Cardiac muscle cell (in vitro differentiated cells and primary cell): ENCODE measurements around the genes ELP4 and RCN1.

GRCh38 chr11:20057185-20057581 is 103.1 kb downstream of the DBX1 start:
- RAMPAGE, long total RNA: no peak

GRCh38 chr11:22076219-22076920 is 116.5 kb upstream of the ANO5 start:
- RAMPAGE, long total RNA: no peak
- RRBS: no CpG with 5 or more reads among the region's 5 CpGs

- RAMPAGE, long total RNA: no peak
- RRBS: no CpG with 5 or more reads among the region's 4 CpGs
Observed at GRCh38 chr11:22624589-22624913, 1.1 kb downstream of the FANCF start.

GRCh38 chr11:24739643-24740064 is 242.8 kb downstream of the LUZP2 start:
- RAMPAGE, long total RNA: no peak
- RRBS: no CpG with 5 or more reads among the region's 5 CpGs

DNA sequence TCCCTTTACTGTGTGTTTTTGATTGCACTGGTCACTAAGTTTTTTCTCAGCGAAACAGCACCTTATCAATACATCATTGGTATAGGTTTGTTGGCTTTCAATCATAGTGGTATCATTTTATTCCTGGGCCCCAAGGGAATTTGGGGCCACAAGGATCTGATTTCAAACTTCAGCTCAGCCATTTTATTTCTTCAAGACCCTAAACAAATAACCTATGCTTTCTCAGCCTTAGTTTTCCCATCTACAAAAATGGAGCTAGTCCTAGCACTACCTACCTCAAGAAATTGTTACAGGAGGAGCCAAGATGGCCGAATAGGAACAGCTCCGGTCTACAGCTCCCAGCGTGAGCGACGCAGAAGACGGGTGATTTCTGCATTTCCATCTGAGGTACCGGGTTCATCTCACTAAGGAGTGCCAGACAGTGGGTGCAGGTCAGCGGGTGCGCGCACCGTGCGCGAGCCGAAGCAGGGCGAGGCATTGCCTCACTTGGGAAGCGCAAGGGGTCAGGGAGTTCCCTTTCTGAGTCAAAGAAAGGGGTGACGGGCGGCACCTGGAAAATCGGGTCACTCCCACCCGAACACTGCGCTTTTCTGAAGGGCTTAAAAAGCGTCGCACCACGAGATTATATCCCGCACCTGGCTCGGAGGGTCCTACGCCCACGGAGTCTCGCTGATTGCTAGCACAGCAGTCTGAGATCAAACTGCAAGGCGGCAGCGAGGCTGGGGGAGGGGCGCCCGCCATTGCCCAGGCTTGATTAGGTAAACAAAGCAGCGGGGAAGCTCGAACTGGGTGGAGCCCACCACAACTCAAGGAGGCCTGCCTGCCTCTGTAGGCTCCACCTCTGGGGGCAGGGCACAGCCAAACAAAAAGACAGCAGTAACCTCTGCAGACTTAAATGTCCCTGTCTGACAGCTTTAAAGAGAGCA is 143.3 kb downstream of the CCDC34 start:
- RAMPAGE, long total RNA: no peak
- RRBS: no CpG with 5 or more reads among the region's 36 CpGs

- RAMPAGE, long total RNA: no peak
- RRBS: no CpG with 5 or more reads among the region's 2 CpGs
Observed at GRCh38 chr11:27396684-27397116, 33.7 kb upstream of the CCDC34 start.

DNA sequence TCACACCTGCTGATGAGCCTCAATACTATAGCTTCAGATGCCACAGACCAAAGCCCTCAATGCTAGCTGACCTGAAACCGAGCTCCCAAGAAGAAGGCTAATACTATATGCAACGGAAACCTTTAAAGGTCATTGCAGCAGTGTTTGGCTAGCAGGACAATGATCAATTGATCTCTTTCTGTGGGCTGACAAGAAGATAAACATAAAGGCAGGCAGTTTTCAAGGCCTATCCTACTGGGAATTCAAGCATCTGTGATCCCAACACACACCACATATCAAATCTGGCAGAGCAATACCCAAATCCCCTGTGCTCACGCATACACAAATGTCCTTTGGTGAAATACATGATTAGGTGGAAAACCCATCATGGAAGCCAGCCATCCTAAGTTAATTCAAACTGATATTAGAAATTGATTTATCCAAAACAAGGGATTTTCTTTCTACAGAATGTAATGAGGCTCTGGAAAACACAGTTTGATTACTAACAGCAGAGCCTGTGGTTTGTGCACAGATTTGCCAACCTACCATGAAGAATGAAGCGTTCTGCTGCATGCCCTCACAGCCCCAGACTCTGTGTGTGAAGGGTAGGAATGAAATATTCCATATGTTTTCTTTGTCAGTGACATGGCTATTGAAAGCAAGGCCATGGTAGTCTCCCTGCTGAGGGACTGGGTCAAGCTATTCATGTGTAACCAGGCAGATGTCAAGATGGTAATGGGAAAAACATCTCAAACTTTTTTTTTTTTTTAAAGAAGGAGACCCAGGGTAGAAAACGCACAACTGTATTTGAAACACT is 12.2 kb downstream of the LGR4 start:
- RAMPAGE, long total RNA: no peak
- RRBS: no CpG with 5 or more reads among the region's 5 CpGs

DNA sequence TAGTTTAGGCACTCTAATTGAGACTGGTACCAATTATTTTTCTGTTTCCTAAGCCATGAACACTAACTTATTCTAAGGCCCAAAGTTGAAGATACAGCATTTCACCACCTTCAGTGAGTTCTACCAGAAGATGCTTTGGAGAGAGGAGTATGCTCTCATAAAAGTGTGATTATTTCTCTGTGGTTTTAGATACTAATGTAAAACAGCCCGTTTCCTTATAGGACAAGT is 2.5 kb downstream of the LGR4 start:
- RAMPAGE, long total RNA: no peak
- RRBS: no CpG with 5 or more reads among the region's 1 CpG

- RAMPAGE, long total RNA: no peak
- RRBS: no CpG with 5 or more reads among the region's 12 CpGs
Observed at GRCh38 chr11:27506934-27507228, 312 bp upstream of the LIN7C start.

- RAMPAGE, long total RNA: no peak
- RRBS: no CpG with 5 or more reads among the region's 8 CpGs
Observed at GRCh38 chr11:27717838-27718200, 17.6 kb upstream of the BDNF start.

DNA sequence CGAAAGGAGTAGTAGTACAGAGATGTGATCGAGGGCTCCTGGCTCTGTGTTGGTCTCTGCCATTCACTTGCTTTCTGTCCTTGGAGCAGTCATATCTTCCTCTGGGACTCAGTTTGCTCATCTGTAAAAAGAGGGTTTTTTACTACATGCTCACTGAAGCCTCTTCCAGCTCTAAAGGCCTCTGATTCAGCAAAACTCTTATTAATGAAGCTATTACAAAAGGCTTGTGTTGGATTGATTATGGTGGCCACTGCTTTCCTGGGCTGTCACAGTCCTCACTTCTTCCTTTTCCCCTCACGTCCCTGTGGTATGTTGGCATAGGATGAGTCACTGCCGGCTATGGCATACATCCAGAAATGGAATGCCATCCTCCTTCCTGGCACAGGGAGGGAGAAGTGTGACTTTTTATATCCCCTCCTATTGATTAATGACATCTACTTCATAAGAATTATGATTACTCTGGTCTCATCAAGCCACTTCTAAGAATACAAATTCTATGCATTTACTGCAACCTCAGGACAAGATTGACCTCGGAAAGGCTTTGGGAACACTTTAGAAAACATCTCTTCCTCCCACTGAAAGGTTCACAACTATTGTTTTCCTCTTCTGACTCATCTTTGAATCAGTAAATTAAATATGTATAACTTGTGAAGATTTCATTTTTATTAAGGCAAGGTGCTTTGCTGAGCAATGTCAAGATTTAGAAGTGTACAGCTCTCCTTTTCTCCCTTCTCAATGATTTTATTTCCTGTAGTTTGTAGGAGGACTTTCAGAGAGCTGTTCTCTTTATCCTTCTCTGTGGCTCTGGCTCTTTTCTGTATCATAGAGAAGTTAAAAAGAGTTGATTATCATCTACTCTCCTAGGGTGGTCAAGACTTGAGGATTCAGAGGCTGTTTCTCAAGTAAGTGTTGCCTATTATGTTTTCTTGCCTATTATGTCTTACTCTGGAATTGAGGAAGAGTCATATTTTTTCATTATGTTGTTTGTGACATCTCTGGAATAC is 594.0 kb downstream of the METTL15 start:
- RAMPAGE, long total RNA: no peak
- RRBS: no CpG with 5 or more reads among the region's 5 CpGs

- RAMPAGE, long total RNA: no peak
- RRBS: no CpG with 5 or more reads among the region's 1 CpG
Observed at GRCh38 chr11:31446353-31447025, 62.9 kb downstream of the IMMP1L start.

GRCh38 chr11:31509312-31510314 is at the start of gene ELP4:
TSS of gene ELP4 (plus strand) at chr11:31509767.
- RAMPAGE, long total RNA: start-site peak on the minus strand at chr11:31509577-31509603, 196 and 477 reads in 2 replicates; start-site peak on the plus strand at chr11:31509762-31509784, 101 and 355 reads in 2 replicates; start-site peak on the plus strand at chr11:31509876-31509929, 25 and 370 reads in 2 replicates
- RRBS: no CpG with 5 or more reads among the region's 50 CpGs

- RAMPAGE, long total RNA: no peak
- RRBS: 1% methylated on average over 25 of the region's 59 CpGs
Observed at GRCh38 chr11:32090557-32091205, at the start of gene RCN1. TSS of gene RCN1 (plus strand) at chr11:32091074.

GRCh38 chr11:32428331-32429589 is 6.6 kb downstream of the WT1 start:
- RAMPAGE, long total RNA: no peak
- RRBS: no CpG with 5 or more reads among the region's 52 CpGs

GRCh38 chr11:32581448-32581820 is 2.2 kb upstream of the EIF3M start:
- RAMPAGE, long total RNA: no peak
- RRBS: no CpG with 5 or more reads among the region's 3 CpGs

- RAMPAGE, long total RNA: no peak
- RRBS: no CpG with 5 or more reads among the region's 9 CpGs
Observed at GRCh38 chr11:33162133-33162355, 764 bp upstream of the CSTF3 start.

DNA sequence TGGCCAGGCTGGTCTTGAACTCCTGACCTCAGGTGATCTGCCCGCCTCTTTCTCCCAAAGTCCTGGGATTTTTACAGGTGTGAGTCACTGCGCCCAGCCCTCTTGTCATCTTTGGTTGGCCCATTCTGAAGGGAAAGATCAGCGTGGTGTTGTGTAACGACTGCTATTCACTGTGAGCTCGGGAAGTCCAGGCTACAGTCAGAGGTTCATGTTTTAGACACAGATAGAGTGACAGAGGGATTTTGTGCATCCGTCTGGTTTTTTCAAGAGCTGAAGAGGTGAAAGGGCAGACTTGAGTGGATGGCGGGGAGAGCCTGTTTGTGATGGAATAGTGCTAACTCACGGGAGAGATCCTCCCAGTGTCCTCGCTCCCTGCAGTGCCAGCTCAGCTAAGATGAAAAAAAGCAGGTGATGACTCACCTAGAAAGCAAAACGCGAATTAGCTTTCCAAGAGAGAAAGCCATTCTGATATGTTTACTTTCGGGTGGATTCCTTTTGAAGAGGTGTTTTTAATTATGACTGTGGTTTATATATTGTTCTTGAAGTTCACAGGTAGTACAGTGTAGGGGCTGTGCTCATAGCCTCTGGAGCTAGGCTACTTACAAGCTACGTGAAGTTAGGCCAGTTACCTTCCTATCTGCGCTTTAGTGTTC is 67.3 kb downstream of the C11orf91 start:
- RAMPAGE, long total RNA: no peak
- RRBS: no CpG with 5 or more reads among the region's 14 CpGs

- RAMPAGE, long total RNA: no peak
- RRBS: no CpG with 5 or more reads among the region's 2 CpGs
Observed at GRCh38 chr11:33715673-33716031, 15.0 kb upstream of the C11orf91 start.

GRCh38 chr11:33753267-33753878 is 17.1 kb upstream of the CD59 start:
- RAMPAGE, long total RNA: no peak
- RRBS: no CpG with 5 or more reads among the region's 3 CpGs